M059J (cell line): ENCODE measurements around the gene GOLGA8H.

DNA sequence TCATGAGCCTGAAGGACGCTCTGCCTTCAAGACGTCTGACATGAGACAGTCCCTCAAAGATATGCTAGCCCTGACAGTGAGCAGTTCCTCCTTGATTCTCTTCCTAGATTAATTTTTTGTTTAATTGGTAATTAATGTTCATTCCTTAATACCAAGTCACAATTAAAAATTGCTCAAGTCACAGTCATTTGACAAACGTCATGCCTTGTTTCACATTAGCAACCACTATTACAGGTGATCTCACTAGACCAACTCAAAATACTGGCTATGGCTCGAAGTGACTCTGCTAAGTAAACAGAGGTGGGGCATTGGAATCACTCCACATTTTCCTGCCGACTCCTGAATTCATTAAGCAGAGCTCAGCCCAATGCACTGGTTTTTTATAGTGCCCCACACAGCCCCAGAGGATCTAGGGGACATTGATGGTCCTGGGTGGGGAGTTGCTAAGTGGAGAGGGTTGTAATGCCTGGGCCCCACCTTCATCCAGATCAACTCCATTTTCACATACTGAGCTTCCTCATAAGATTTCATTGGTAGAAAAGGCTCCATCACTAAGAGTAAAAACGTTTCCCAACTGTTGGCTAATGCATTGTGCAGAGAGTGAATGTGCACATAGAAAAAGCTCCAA, 100.0 kb downstream of the ENTREP2 start:
- RAMPAGE, long total RNA = no peak

DNA sequence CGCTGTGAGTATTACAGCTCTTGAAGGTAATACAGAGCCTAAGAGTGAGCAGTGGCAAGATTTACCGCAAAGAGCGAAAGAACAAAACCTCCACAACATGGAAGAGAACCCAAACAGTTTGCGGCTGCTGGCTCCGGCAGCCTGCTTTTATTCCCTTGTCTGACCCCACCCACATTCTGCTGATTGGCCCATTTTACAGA, 80.6 kb downstream of the ENTREP2 start:
- RAMPAGE, long total RNA = no peak

- RAMPAGE, long total RNA = no peak
Measured at GRCh38 chr15:29667997-29668383, 97.2 kb upstream of the ENTREP2 start.

GRCh38 chr15:29686672-29686871, 115.8 kb upstream of the ENTREP2 start:
- RAMPAGE, long total RNA = no peak

DNA sequence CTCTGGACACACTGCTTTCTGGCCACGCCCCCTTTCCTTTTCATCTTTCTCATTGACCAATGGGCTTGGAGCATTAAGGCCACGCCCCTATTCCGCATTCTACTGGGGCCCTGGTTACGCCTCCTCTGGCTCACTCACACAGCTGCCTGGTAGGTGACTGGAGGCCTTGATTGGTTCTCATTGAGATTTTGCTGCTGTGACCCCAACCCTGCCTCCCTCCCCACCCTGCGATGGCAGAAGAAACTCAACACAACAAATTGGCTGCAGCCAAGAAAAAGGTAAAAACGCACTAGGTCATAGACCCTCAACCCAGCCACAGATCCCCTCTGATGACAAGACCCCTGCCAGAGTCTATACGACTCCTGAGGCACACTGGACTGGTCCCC, at the start of gene GOLGA8H:
Gene GOLGA8H, plus strand, starts transcription at position 133 of the 386 bp plus-strand sequence.
- RAMPAGE, long total RNA = no peak

DNA sequence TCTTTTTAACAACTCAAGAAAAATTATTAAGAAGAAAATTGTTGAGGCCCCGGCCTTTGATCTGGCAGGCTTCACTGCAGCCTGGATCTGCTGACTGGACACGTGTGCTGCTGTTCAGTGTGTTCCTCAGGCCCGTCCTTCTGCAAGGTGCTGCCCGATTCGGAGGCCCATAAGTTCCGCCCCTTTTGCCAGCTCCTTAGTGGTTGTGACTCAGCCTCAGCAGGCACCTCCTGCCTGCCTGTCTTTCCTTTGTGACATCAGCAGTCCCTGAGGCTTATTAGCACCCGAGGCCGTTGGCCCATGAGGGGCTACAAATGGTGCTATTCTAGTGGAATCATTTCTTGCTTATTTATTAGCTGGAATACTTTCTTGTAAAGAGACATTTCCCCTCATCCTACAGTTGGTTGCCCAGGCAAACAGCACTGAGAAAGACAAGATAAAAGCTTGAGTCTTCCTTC, 75.4 kb upstream of the FAN1 start:
- RAMPAGE, long total RNA = no peak

GRCh38 chr15:30969663-30970135, 21.7 kb downstream of the MTMR10 start:
- RAMPAGE, long total RNA = no peak

DNA sequence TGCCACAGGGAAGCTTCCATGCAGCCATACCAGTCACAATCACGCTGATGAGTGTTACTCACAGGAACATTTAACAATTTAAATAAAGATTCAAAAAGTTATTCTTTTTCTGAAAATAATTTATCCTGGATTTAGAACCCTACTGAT, 817 bp upstream of the MTMR10 start:
- RAMPAGE, long total RNA = no peak

DNA sequence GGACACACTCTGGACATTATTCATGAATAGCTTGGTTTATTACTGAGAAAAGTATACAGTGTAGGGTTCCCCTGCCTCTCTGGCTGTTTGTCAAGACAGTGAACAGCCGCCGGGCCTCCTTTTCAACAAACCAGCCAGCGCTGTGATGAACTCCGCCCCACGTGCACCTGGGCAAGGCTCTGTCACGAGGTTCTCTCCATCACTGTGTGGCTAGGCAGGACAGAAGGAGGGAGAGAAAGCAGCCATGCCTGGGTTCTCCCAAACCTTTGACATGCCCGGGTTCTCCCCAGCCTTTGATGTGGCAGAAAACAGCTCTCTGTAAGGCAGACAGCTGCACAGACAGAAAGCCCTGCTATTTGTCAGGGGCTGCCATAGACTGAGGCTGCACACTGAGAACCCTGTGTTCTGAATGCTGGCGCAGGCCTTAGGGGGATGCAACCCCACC, 101.4 kb upstream of the TRPM1 start:
- RAMPAGE, long total RNA = no peak

DNA sequence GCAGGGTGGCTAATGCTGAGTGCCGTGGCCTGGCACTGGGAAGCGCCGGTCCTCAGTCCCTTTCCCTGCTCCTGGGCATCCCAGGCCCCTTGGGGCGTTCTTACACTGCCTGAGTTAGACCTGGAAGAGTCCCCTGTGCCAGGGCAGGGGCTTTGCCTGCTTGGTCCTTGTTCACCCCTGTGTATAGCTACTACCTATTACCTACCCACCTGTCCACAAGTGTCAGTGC, 110.0 kb upstream of the KLF13 start:
- RAMPAGE, long total RNA = no peak

DNA sequence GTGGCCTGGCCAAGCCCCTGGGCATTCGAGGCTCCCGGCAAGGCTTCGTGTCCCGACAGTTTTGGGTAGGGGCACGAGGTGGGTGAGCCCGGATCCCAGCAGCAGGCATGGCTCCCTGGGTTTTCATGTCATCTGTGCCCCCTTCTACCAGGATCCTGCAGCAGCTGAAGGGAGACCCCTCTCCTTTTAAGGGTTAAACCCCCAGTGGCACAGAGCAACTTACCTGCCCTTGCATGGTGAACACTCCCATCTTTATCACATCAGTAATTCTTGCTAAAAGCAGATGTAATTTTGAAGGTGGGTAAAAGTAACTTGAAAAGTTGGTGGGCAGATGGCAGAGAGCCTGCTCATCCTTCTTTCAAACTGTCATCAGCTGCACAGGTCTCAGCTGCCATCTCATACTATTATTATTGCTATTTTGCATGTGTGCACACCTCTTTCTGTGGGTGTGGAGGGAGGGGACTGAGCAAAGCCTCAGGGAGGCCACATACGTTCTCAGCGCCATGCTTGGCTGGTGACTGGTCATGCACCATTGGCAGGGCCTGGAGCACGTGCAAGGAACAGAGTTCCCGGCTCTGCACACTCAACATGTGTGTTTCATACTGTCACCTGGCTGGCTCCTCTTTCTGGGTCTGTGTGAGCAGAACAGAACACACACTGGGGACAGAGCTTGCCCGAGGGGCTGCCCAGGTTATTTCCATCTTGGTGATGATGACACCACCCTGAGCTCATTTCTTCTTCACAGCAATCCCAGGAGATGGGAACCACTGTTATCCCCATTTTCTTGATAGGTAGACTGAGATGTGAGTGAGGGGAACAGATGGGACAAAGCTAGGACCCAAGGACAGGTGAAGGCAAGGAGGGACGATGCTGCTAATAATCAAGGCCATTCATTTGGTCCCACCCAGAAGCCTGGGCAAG, 95.9 kb upstream of the KLF13 start:
- RAMPAGE, long total RNA = no peak

GRCh38 chr15:31263884-31264780, 62.5 kb upstream of the KLF13 start:
- RAMPAGE, long total RNA = no peak

GRCh38 chr15:31265181-31265748, 61.4 kb upstream of the KLF13 start:
- RAMPAGE, long total RNA = no peak

- RAMPAGE, long total RNA = no peak
Measured at GRCh38 chr15:31344107-31344686, 17.6 kb downstream of the KLF13 start.

- RAMPAGE, long total RNA = no peak
Measured at GRCh38 chr15:31354690-31355553, 28.3 kb downstream of the KLF13 start.

DNA sequence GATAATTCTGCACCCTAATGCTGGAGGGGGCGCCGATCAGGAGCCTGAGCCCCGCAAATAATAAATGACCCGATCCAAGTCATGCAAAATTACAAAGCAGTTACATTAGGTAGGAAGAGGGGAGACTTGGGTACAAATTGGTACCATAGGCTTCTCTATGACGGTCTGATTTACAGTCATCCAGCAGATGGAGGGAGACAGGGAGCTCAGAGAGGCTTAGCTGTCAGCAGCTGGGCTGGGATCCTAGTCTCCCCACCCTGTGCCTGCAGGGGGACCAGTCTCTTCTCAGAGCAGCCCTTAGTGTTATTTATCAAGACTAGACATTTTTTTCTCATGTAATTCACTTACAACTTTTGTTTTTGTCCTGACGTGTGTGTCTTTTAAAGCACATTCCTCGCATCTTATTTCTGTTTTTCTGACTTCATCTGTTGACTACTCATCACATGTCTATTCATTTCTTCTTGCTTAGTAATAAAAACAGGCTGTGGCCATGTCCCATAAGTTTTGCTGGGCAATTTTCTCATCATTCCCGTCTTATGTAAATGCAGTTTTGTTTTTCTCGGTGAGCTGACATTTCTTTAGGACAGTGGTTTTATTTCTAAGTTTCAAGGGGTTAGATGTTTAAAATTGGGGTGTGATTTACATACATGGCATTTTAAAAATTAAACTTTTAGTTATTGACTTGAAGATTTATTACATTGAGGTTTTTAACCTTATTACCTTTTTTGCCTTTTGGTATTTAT, 116.1 kb downstream of the KLF13 start:
- RAMPAGE, long total RNA = no peak

- RAMPAGE, long total RNA = no peak
Measured at GRCh38 chr15:31484034-31484383, 157.4 kb downstream of the KLF13 start.

- RAMPAGE, long total RNA = no peak
Measured at GRCh38 chr15:31923216-31923595, 52.7 kb upstream of the OTUD7A start.

GRCh38 chr15:32315501-32315932, 87.6 kb downstream of the GOLGA8K start:
- RAMPAGE, long total RNA = no peak

DNA sequence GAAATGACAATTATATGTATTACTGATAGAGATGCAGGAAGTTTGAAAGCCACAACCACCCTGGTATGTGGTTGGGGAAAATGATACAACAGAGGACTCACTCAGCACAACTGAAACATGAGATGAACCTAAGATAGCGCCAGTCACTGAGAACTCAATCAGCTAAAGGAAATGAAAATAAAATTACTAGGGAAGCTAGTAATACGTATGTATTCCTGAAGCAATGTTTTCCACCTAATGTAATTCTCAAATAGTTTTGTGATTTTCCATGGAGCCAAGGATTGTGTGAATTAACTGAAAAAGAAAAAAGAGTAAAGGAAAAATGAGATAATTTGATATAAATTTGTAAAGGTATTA, 90.1 kb downstream of the FMN1 start:
- RAMPAGE, long total RNA = no peak